Choroid plexus epithelial cell (primary cell): ENCODE measurements around the genes UGT1A6, SPP2 and ARL4C.

DNA sequence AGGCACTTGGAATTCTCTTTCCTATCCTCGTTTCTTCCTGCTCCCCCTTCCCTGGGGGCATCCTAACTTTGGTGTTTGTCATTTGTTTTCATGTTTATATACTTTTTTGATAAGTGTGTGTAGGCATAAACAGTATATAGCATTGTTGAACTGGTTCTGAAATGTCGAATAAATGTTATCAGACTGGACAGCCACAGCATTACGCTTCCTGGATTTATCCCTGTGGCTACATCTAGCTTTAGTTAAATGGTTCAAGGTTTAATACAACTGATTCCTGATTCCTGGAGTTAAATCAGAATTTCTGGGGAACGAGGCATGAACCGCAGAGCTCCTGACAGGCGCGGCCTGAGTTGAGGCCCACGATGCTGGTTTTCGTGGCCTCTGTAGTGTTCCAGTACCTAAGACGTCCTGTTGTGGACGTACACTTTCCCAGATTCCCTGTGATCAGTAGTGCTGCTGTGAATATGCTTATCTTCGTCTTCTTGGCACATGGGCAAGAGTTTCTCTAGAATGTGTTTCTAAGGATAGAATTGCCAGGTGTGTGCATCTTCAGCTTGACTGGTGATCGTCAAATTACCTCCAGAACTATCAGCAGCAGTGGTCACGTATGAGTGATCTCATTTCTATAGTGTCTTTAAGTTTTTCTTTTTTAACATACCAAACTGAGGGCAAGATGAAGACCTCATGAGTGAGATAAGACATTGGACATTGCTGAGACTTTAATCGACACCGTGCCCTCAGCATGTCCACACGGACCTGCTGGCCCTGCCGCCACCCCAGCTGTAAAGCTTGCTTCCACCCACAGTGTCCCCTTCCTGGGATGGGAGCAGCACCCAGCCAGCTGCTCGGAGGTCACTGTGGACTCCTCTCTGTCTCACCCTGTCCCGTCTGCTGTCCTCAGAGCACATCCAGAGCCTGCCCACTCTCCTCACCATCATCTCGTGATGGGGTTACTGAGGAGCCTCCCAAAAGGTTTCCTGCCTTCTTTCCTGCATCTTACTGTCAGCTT is 66.4 kb downstream of the DGKD start:
- RRBS = no CpG with 5 or more reads among the region's 21 CpGs

DNA sequence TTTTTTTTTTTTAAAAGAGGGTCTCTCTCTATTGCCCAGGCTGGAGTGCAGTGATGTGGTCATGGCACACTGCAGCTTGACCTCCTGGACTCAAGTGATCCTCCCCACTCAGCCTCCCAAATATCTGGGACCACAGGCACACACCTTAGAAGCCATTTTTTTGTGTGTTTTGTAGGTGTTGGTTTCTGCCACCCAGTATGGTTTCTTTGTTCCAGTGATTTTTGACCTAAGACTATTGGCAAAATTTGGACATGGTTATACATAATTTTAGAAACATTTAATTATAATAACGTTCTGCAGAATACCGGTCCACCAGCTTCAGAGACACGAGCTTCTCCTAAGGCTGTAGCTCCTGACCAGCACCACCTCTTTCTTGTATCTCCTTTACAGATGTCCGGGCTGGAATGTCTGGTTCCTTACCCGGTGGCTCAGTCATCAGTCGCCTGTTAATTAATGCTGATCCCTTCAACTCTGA is 97.3 kb downstream of the DGKD start:
- RRBS = 95% methylated on average over 3 of the region's 6 CpGs

- RRBS = 98% methylated on average over 3 of the region's 11 CpGs
Measured at GRCh38 chr2:233455810-233456439, 101.6 kb downstream of the DGKD start.

DNA sequence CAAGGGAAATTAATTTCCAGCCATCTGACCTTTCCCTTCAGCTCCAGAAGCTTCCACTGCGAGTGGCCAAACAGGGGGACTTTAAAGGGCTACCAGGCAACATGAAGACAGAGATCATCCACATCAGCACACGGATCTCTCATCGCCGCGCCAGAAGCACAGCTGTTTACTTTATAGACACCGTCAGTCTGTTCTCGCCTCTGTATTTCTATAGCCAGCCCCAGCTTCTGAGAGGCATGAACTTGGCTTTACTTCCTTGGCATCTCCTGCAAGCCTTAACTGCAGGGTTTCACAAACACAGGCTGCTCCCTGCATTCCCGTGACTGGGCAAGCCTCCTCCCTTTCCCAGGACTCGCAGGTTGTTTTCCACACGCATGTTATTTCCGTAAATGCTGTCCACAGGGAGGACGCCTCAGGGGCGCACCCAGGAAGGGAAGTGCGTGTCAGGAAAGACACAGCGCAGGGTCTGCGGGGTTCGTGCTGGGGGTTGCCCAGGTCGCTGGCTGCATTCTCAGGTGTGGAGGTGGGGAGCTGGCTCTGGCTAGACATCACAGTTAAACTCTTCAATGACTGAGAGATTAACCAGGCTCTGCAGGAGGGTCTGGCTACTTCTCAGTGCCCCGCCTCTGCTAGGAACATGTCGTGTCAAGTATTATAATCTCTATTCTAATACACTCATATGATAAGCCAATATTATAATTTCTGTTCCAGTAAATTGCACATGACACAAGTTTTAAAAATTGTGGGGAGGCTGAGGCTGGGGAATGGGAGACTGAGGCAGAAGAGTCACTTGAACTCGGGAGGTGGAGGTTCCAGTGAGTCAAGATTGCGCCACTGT is 84.9 kb downstream of the USP40 start:
- RRBS = no CpG with 5 or more reads among the region's 22 CpGs

DNA sequence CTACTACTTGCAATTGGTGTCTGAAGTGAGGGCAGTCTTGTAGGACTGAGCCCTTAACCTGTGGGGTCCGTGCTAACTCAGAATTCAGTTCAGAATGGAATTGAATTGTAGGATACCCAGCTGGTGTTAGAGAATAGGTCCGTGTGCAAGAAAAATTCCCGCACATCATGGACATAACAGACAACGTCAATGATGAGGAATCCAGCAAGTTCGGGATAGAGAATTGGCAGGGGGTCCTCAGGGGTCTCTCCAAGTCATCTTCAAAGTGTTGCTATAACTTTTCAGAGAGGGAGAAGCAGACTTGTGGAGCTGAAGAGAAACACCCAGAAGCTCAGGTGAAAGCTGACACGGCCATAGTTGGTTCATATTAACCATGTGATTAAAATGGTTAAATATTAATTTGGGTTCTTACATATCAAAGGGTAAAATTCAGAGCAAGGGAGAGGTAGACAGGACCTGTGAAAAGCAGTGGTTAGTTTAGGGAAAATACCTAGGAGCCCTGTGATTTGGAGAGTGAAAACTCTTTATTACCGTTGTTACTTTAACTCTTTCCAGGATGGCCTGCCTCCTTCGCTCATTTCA is at the start of gene UGT1A6:
Gene UGT1A6 (plus strand): TSS at position 442 of the 582 bp plus-strand sequence.
- RRBS = no CpG with 5 or more reads among the region's 8 CpGs

- RRBS = no CpG with 5 or more reads among the region's 46 CpGs
Measured at GRCh38 chr2:233743514-233744363, 14.9 kb downstream of the UGT1A3 start.

GRCh38 chr2:233767650-233768508 is 7.8 kb downstream of the UGT1A1 start:
- RRBS = no CpG with 5 or more reads among the region's 13 CpGs

DNA sequence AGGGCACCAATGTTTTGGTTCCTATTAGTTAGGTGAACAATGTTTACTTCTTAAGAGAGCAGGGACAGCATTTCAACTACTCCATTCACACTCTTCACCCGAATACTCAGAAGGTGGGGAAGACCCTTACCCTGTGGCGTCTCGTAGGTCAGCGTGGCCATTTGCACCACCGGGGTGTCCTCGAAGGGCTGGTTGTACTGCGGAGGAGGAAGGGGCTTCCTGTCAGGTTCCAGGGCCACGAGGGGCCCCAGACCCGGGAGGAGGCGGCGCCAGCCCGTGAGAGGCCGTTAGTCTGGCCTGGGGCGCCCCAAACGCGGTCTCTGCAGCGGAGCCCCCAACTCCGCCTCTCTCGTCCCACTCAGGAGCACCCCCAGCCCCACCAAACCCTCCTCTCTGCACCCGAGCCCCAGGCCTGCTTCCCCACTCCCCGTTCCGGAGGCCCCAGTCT is 597 bp downstream of the HJURP start:
- RRBS = 2% methylated on average over 6 of the region's 22 CpGs

- RRBS = no CpG with 5 or more reads among the region's 4 CpGs
Measured at GRCh38 chr2:234050312-234050943, at the start of gene SPP2. TSS of gene SPP2 (plus strand) at chr2:234050702.

GRCh38 chr2:234051685-234052184 is 1.2 kb downstream of the SPP2 start:
- RRBS = no CpG with 5 or more reads among the region's 1 CpG

DNA sequence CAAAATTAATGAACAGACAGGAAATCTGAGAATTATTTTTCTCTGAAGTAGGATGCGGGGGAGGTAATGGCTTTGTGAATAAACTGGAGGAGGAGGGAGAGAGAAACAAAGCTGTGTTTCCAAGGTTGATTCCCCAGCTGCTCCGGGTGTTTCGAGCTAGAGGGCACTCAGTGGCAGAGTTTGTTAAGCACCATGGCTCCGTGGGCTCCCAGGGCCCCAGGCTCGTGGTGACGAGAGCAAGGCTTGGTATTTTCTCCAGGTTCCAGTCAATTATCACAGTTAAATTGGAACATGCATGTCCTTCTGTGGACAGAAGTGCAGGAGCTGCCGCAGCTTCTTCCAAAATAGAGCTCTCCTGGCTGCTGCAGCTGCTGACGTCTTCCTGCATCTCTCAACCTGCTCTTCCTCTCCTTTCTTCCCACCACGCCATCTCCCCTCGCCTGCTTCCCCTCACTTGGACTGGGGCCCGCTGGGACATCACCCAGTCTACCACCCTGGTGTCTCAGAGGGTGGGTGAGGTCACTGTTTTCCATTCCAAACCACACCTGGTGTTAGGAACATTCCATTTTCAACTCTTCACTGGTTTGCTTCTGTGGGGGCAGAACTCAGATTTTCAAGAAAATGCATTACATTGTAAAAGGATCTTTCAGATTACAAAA is 41.3 kb downstream of the SPP2 start:
- RRBS = no CpG with 5 or more reads among the region's 11 CpGs

DNA sequence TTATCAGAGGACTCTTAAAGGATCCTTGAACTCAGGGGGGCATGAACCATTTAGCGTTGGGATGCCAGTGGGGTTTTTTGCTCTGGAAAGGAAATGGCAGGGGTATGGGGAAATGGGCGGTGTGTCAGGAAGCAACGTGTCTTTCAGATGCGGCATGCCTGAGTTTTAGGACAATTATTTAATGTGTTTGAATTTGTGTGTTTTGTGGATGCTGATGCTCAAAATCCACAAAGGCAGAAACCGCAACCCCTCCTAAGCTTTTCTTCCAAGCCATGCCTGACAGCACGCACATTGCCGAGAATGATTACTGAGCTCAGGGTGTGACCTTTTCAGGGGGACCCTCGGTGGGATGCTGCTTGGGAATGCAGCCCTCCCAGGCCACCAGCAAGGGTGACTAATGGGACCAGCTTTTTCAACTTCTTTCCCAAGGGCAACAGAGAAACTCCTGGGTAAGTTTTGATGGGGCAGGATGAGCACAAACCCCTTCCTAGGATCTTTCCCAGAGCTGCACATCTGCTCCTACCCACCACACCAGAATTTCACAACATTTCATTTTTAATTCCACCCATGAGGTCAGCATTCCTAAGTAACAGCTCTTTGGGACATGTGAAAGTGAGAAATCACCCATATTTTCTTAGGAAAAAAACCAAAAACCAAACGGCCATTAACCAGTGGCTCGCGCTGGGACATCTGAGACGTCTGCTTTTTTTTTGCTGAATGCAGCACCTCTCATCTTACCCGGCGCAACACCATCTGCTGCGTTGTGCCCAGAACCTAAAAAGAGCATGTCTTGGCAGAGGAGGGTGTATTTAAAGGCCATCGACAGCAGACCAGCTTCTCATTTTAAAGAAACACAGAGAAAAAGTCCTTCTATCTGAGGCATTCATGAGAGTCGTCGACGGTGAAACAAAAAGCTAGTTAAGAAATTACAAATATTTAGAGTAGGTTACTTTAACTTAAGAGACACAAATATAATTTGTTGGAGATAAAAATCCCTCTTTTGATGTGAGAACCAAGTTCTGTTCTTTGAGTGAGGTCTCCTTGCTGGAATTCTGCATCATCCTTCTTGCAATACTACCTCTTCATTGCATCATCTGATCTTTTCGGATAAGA is 119.0 kb downstream of the ARL4C start:
- RRBS = no CpG with 5 or more reads among the region's 20 CpGs

- RRBS = no CpG with 5 or more reads among the region's 6 CpGs
Measured at GRCh38 chr2:234427692-234428080, 69.2 kb downstream of the ARL4C start.

GRCh38 chr2:234444162-234444579 is 52.7 kb downstream of the ARL4C start:
- RRBS = no CpG with 5 or more reads among the region's 2 CpGs

DNA sequence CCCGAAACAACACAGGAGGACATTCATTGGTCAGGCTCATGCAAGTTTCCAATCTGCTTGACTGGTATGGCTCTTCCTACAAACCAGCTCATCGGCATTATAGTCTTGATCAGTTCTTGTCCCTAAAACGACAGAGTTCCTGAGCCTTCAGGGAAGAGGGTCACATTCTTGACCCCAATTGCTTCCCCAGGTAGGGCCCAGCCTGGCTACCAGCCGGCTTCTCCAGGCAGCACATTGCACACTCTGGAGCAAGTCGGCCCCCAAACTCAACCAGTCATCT is 34.9 kb downstream of the ARL4C start:
- RRBS = no CpG with 5 or more reads among the region's 5 CpGs

- RRBS = no CpG with 5 or more reads among the region's 2 CpGs
Measured at GRCh38 chr2:234494563-234494759, 2.4 kb downstream of the ARL4C start.

DNA sequence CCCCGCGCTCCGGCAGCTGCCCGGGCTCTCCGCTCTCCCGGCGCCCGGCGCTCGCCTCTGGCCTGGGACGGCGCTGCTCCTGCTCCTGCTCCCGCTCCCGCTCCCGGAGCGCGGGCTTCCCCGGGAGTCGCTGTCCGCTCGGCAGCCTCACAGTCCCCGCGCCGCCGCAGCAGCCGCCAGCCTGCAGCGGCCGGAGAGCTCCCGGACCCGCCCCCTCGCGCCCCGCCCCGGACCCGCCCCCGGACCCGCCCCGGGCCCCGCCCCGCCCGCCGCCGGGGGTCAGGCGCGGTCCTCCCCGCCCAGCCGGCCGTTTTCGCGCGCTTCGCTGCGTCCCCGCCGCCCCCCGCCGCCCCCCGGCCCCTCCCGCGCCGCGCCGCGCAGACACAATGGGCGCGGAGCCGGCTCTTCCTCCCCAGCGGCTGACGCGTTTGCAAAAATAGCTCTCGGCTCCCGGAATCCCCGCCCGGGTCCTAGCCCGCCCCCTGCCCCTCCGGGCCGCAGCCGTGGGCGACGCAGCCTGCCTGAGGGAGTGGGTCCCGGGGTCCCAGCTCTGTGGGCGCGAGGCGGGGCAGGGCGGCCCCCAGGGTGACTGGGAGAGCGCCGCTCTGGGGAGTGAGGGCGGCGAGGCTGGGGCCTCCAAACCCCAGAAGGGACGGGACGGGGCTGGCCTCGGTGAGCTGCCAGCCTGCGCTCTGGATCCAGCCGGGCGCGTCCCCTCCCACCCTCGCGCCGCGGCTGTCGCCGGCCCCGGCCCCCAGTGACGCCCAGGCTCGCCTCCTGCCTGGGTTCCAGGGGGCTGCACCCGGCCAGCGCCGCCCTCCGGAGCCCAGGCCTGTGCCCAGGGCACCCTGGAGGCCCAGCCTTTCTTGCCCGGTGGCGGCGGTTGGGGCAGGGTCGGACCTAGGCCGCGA is at the start of gene ARL4C:
Gene ARL4C (minus strand): TSS at position 183 of the 911 bp plus-strand sequence.
- RRBS = 3% methylated on average over 66 of the region's 115 CpGs

DNA sequence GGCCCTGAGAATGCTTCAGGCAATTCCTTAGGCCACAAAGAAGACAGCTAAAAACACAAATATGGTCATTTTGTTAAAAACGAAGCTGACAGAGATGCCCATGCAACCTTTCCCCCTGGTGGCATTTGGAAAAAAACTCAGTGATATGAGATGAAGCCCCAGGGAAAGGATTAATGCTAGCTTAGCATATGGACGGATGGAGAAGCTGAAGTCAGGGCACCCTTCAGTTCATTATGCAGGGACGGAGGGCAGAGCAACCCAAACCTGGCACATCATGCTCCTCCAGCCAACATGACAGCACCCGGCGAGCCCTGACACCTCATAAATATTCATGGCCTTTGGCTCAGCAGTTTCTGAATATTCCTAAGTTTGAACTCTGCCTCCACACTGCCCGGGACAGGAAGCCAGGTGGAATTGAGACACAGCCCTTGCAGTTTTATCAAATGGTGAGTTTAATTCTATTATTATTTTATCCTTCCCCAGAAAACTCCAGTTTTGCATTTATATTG is 87.4 kb upstream of the SH3BP4 start:
- RRBS = 93% methylated on average over 3 of the region's 6 CpGs

GRCh38 chr2:234880656-234881184 is 71.1 kb upstream of the SH3BP4 start:
- RRBS = no CpG with 5 or more reads among the region's 7 CpGs

GRCh38 chr2:234954226-234954428 is 2.3 kb downstream of the SH3BP4 start:
- RRBS = no CpG with 5 or more reads among the region's 3 CpGs